HT1080 (cell line): ENCODE measurements around the genes MUC21 and CDSN.

DNA sequence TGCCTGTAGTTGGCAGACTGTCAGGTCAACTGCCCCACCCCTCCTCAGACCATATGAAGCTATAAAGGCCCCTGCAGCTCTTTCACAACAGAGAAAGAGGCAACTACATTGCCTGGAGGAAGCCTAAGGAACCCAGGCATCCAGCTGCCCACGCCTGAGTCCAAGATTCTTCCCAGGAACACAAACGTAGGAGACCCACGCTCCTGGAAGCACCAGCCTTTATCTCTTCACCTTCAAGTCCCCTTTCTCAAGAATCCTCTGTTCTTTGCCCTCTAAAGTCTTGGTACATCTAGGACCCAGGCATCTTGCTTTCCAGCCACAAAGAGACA is at the start of gene MUC21:
TSS of gene MUC21 (plus strand) at position 90 of the 329 bp plus-strand sequence.
RAMPAGE:
- cytosol, long total RNA, result no peak
- long total RNA, result no peak
- nucleus, long total RNA, result no peak

RAMPAGE:
- cytosol, long total RNA, result no peak
- long total RNA, result no peak
- nucleus, long total RNA, result no peak
Measured at GRCh38 chr6:31120359-31120558, at the start of gene CDSN. Gene CDSN (minus strand): TSS chr6:31120446.

DNA sequence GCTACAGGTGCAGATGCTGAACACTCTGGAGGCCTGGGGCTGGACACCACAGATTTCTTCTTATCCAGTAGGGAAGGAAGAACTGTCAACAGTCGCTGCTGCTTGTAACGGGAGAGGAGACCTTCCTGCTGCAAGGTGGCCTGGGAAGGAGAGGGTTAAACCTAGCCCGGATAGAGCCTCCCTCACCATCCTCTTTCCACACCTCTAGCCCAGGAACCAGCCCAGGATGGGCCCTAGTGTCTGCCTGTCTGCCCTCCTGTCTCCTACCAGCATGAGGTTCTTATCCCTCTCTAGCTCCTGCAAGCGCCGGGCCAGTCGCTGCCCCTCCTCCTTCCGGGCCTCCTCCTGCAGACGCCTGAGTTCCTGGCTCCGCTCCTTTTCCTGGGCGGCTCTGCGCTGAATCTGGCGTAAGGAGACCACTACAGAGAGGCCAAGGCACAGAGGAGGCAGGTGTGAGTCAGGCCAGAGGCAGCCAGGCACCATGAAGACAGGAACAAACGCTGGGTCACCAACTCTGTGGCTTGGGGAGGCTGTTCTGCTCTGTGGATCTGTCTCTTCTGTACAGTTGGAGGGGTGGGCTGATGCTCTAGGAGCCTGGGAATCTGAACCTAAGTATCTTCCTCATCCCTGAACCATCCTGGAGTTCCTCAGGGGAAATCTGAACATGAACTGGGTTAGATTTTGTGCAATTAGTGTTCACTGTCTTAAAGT is 4.3 kb upstream of the PSORS1C2 start:
RAMPAGE:
- cytosol, long total RNA, result no peak
- long total RNA, result no peak
- nucleus, long total RNA, result no peak

RAMPAGE:
- cytosol, long total RNA, result no peak
- long total RNA, result no peak
- nucleus, long total RNA, result no peak
Measured at GRCh38 chr6:31203282-31203572, 32.7 kb upstream of the POU5F1 start.

RAMPAGE:
- cytosol, long total RNA, result no peak
- long total RNA, result no peak
- nucleus, long total RNA, result no peak
Measured at GRCh38 chr6:31215989-31216874, 45.8 kb upstream of the POU5F1 start.

GRCh38 chr6:31268569-31269408 is 3.1 kb downstream of the HLA-C start:
RAMPAGE:
- cytosol, long total RNA, result no peak
- long total RNA, result no peak
- nucleus, long total RNA, result no peak

RAMPAGE:
- cytosol, long total RNA, result no peak
- long total RNA, result no peak
- nucleus, long total RNA, result no peak
Measured at GRCh38 chr6:31272499-31273357, 836 bp upstream of the HLA-C start.

GRCh38 chr6:31400956-31402020 is 2.1 kb upstream of the MICA start:
RAMPAGE:
- cytosol, long total RNA, result no peak
- long total RNA, result no peak
- nucleus, long total RNA, result no peak

RAMPAGE:
- cytosol, long total RNA, result no peak
- long total RNA, result no peak
- nucleus, long total RNA, result no peak
Measured at GRCh38 chr6:31473791-31475028, 23.7 kb upstream of the MICB start.

RAMPAGE:
- cytosol, long total RNA, result no peak
- long total RNA, result no peak
- nucleus, long total RNA, result no peak
Measured at GRCh38 chr6:31530110-31530636, 1.4 kb downstream of the MCCD1 start.

GRCh38 chr6:31535754-31536634 is 5.8 kb downstream of the DDX39B start:
RAMPAGE:
- cytosol, long total RNA, result no peak
- long total RNA, result no peak
- nucleus, long total RNA, result no peak

DNA sequence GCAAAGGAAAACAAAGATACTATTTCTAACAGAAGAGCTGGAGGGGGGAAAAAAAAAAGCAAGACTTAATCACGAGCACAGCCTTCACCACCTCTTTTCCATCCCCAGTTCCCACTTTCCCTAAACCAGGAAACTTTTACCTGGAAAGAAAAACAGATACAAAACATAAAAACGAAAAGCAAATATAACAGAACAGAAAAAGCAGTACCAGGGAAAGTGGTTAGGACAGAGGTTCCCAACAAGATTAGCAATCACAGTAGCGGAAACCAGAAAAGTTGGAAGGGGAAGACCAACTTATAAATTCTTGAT is 1.2 kb downstream of the DDX39B start:
RAMPAGE:
- cytosol, long total RNA, result no peak
- long total RNA, result no peak
- nucleus, long total RNA, result no peak

GRCh38 chr6:31545141-31545751 is 1.2 kb downstream of the ATP6V1G2 start:
RAMPAGE:
- cytosol, long total RNA, result no peak
- long total RNA, result no peak
- nucleus, long total RNA, result no peak

GRCh38 chr6:31557505-31558681 is 10.5 kb downstream of the NFKBIL1 start:
RAMPAGE:
- cytosol, long total RNA, result no peak
- long total RNA, result no peak
- nucleus, long total RNA, result no peak

DNA sequence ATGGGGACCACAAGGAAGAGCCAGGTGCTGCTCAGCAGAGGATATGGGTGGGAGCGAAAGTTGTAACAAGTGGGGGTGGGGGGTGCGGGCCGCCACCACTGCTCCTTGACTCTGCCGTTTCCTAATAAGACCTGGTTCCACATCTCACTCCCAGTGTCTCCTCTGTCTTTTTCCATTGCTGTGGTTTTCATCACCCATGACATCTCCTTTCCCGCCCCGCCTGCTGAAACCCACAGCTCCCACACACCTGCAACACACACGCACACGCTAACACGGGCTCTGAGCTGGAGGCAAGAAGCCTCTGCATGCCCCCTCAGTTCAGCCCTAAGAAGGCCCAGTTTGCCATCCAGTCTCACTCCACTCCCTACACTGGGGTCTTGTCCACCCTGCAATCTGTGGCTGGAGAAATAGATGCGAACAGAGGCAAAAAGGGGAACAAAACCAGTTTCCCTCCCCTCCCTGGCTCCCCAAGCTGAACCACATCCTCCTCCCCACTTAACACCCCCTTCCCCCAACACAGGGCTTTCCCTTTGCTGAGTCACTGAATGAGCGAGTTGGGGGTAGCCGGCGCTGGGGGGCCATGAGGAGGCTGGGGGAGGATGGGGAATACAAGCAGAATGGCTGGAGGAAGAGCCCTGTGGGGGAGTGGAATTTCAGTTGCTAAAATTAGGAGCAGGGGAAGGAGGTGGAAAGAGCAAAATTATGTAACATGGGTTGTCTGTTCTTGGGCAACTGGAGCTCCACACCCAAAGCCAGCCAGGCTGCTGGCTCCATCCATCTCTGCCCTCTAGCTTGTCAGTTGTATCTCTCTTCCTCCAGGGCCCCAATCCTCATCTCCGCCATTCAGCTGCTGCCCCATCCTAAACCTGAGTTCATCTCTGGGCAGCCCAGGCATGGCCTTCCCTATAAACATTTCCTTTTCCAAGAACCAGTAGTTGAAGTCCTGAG is 11.5 kb downstream of the NFKBIL1 start:
RAMPAGE:
- cytosol, long total RNA, result no peak
- long total RNA, result no peak
- nucleus, long total RNA, result no peak

RAMPAGE:
- cytosol, long total RNA, result no peak
- long total RNA, result no peak
- nucleus, long total RNA, result no peak
Measured at GRCh38 chr6:31586409-31587442, 649 bp downstream of the LST1 start.

RAMPAGE:
- cytosol, long total RNA, result no peak
- long total RNA, result no peak
- nucleus, long total RNA, result no peak
Measured at GRCh38 chr6:31657820-31658481, 2.3 kb downstream of the APOM start.

DNA sequence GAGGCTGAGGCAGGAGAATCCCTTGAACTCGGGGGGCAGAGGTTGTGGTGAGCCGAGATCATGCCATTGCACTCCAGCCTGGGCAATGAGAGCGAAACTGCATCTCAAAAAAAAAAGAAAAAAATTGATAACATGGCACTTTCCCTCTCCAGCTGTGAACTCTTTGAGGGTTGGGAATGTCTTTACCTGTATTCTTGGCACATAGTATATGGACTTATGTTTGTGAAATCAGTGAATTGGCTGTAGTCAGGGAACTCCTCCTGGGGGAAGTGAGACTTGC is 957 bp upstream of the C6orf47 start:
RAMPAGE:
- cytosol, long total RNA, result no peak
- long total RNA, result no peak
- nucleus, long total RNA, result no peak

DNA sequence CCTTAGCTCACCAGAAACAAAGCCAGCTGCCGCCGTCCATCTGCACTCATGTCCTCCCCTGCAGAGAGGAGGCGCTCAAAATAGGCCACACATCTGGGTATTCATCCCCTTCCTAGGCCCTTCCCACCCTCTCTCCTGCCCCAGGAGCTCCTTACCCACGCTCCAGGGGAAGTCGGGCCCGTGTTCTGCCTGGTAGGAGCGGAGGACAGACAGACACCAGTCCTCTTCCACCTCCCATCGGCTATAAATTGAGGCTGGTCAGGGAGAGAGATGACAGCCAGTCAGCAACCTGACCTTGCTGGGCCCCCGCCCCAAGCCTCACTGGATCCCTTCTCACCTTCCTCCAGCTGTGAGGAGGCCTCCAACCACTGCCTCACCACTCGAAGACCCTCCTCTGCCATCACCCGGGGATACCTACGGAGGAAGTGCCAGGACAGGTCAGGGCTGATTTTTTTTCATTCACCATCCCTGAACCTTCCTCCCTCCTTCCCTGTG is 6.7 kb upstream of the LY6G5C start:
RAMPAGE:
- cytosol, long total RNA, result no peak
- long total RNA, result no peak
- nucleus, long total RNA, result no peak

DNA sequence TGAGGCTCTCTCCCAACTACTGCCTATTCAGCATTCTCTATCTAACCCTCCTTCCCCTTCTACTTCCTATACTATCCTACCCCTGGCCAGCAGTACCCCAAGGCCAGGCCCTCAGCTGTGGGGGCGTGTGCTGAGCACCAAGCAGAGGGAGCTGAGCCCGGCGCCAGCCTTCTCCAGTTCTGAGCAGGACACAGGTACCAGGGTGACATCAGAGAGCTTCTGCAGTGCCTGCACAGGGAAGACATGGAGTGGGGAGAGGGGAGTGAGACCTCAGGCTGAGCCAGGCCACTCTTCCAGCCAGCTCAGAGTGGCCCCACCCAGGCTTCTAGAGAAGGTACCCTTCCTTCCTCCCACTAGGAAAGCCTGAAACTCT is 2.0 kb downstream of the DDAH2 start:
RAMPAGE:
- cytosol, long total RNA, result no peak
- long total RNA, result no peak
- nucleus, long total RNA, result no peak